AG04450 (cell line): ENCODE results near the genes GALNT10, LARP1 and MED7.

DNA sequence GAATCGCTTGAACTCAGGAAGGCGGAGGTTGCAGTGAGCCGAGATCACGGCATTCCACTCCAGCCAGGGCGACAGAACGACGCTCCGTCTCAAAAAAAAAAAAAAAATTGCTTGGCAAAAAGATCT lies 1.9 kb upstream of the G3BP1 start:
- CAGE, long polyA plus RNA: no peak
- RRBS: no CpG with 5 or more reads among the region's 8 CpGs

DNA sequence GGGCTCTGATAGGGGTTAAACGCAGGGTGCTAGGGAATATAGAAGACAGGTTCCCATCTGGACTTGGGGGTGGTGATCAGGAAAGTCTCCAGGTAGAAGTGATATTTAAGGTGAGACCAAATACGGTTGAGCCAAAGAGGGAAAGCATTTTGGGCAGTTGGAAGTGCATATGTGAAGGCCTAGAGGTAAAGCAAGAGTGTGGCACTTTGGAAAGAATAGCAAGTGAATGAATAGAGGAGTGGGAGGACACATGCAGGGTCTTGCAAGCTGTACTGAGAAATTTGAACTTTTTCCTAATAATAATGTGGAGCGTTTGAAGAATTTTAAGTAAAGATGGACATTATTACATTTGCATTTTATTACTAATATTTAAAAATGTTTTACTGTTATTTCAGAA lies 59.4 kb downstream of the GLRA1 start:
- CAGE, long polyA plus RNA: no peak
- RRBS: no CpG with 5 or more reads among the region's 3 CpGs

GRCh38 chr5:153516309-153517001 lies 26.0 kb downstream of the GRIA1 start:
- CAGE, long polyA plus RNA: no peak
- RRBS: no CpG with 5 or more reads among the region's 6 CpGs

GRCh38 chr5:153740038-153740384 lies 249.5 kb downstream of the GRIA1 start:
- CAGE, long polyA plus RNA: no peak
- RRBS: no CpG with 5 or more reads among the region's 2 CpGs

DNA sequence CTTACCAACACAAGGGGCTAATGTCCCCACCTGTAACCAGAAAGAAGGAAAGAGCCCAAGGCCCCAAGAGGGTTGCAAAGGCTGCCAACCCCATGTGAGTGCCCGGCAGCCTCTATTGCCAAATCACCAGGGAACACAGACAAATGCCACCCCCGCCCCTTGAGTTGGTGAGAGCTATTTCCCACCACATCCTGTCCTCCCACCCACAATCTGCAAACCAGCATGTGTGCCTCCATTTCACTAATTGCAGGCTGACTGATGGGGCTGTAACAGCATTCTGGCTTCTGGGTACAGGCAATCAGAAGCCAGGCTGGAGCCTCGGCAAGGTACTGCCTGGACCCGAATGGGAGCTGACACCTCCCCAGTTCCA lies 78.2 kb downstream of the FAM114A2 start:
- CAGE, long polyA plus RNA: no peak
- RRBS: no CpG with 5 or more reads among the region's 4 CpGs

DNA sequence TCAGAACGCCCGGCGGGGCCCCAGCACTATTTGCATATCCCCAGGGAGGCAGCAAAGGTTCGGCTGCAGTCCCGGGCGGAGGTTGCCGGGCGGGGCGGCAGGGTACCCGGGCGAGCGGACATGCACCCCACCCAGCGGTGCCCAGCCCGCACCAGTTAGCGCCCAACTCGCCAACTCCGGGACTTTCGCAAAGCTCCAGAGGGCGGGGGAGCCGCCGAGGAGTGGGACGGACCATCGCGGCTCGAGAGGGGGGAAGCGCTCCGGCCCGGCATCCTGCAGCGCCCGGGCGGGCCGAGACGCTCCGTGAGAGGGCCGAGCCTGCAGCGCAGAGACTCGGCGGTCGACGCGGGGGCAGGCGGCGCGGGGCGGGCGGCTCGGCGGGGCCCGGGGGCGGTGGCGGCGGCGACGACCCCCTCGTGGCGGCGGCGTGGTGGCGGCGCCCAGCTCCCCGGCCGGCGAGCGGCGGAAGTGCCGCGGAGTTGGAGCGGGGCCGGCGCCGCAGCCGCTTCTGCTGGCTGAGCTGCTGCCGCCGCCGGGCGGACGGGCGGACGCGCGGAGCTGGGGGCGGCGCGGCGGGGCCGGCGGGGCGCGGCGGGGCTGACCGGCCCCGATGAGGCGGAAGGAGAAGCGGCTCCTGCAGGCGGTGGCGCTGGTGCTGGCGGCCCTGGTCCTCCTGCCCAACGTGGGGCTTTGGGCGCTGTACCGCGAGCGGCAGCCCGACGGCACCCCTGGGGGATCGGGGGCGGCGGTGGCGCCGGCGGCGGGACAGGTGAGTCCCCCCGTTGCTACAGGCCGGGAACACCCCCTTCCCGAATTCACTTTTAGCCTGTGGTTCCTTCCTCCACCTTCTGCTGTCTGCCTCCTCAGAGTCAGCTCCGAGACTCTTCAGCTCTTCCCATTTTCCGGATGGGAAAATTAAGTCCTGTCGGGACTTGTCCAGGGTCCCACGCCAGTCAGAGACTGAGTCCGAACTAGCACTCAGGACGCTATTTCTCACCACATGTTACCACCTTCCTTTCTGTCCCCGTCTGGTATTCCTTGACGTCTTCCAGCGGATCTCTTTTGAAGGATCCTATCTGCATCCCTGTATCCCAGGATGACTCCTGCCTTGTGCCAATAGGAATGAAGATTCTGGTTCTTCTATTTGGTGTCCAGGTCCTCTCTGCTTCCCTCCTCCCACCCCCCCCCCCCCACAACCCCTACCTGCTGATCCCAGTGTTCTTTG lies at the start of gene GALNT10:
TSS of gene GALNT10 (plus strand) at position 477 of the 1,225 bp plus-strand sequence.
- CAGE, long polyA plus RNA: start-site peak on the plus strand centred at position 494 of the sequence, 541 bp wide, 169 and 86 reads in 2 replicates
- RRBS: 2% methylated on average over 73 of the region's 123 CpGs

GRCh38 chr5:154352656-154353091 lies 93.1 kb upstream of the SAP30L start:
- CAGE, long polyA plus RNA: no peak
- RRBS: no CpG with 5 or more reads among the region's 7 CpGs

GRCh38 chr5:154373879-154374327 lies 71.9 kb upstream of the SAP30L start:
- CAGE, long polyA plus RNA: no peak
- RRBS: no CpG with 5 or more reads among the region's 6 CpGs

GRCh38 chr5:154648529-154649254 lies 106.5 kb upstream of the LARP1 start:
- CAGE, long polyA plus RNA: no peak
- RRBS: 98% methylated on average over 2 of the region's 22 CpGs

- CAGE, long polyA plus RNA: start-site peak on the plus strand at chr5:154755183-154755557, 118 and 49 reads in 2 replicates
- RRBS: 5% methylated on average over 24 of the region's 91 CpGs
Measured at GRCh38 chr5:154755273-154755990, at the start of gene LARP1. Gene LARP1, plus strand, starts transcription at chr5:154755377.

DNA sequence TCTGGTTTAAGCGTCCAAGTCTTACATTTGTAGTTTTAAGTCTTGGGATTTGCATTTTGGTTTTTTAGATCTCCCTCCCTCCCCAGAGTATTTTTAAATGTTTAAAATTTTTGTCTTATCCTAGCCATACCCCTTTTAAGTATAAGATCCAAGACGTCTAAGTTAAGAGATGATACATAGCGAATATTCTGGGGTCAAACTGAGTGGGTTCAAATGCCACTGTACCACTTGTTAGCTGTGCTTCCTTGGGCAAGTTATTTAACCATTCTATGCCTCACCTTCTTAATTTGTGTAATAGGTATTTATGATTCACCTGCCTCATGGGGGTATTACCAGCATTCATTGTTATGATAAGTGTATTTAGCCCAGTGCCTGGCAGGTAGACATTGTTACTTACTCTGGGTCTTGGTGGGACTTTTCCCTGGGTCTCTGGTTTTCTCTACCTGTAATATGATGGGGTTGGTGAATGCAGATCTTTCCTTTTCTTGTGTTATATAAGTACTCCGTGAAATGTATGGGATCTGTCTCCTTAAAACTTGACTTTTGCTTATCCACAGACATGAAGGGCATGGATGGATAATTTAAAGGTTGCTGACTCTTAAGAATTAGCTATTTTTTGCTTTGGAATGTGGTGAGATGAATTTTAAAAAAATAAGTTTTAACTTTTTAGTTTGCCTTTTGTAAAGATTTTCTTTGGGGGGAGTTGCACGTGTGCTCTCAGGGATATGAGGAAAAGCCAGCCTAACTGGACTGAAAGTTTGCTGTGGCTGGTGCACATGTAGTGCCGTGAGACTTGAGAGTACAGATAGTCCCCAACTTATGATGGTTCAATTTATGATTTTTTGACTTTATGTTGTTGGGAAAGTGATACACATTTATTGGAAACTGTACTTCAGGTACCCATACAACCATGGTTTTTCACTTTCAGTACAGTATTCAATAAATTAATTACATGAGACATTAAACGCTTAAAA lies 4.0 kb downstream of the LARP1 start:
- CAGE, long polyA plus RNA: no peak
- RRBS: no CpG with 5 or more reads among the region's 7 CpGs

GRCh38 chr5:154765505-154766087 lies 10.4 kb downstream of the LARP1 start:
- CAGE, long polyA plus RNA: no peak
- RRBS: no CpG with 5 or more reads among the region's 7 CpGs

GRCh38 chr5:154834823-154835607 lies 15.4 kb downstream of the FAXDC2 start:
- CAGE, long polyA plus RNA: no peak
- RRBS: no CpG with 5 or more reads among the region's 5 CpGs

GRCh38 chr5:154849632-154850162 lies 706 bp downstream of the FAXDC2 start:
- CAGE, long polyA plus RNA: no peak
- RRBS: no CpG with 5 or more reads among the region's 3 CpGs

DNA sequence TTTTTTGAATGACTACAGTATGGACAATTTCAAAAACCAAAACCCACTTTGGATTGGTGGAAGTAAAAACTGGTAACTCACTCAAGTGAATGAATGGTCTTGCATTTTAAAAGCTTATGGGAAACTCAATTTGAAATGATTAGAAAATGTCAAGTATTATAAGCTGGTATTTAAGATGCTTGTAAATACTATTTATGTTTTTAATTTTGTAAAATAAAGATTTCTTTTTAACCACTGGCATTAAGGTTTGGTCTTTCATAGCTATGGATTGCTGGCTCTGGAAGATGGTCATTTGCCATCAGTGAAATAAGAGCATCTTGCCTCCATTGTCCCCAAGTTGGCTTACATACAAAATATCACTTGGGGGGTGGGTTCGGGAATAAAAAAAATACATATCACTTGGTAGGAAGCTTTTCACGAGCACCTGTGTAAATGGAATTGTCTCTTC lies 18.1 kb downstream of the CNOT8 start:
- CAGE, long polyA plus RNA: no peak
- RRBS: no CpG with 5 or more reads among the region's 2 CpGs

- CAGE, long polyA plus RNA: no peak
- RRBS: no CpG with 5 or more reads among the region's 6 CpGs
Measured at GRCh38 chr5:156834915-156835353, 15.2 kb upstream of the PPP1R2B start.

- CAGE, long polyA plus RNA: no peak
- RRBS: 86% methylated on average over 2 of the region's 14 CpGs
Measured at GRCh38 chr5:156954216-156954740, 8.7 kb downstream of the TIMD4 start.

DNA sequence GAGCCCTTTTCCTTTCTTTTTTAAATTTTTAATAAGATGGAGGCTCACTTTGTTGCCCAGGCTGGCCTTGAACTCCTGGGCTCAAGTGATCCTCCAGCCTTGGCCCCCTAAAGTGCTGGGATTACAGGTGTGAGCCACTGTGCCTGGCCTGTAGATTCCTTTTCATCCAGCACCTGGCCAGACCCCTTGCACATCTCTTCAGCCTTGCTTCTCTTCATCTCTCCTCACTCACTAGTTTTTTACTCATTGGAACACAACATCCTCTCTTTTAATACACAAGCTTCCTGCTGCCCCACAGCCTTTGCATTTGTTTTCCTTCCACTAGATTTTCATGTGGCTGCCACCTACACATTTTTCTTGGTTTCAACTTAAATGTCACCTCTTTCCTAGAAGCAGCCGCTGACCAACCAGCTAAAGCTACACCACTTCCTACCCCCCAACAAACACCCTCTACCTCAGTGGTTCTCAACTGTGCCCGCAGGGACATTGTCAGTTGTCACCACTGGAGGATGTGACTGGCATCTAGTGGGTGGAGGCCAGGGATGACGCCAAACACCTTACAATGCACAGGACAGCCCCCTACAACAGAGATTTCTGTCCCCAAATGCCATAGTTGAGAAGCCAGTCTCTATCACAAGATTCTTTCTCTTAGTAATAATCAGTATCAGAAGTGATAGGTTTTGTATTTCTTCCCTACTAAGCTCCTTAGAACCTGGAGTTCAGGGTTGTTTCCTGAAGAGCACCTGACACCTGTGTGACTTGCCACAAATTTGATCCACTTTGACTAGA lies 33.7 kb downstream of the HAVCR1 start:
- CAGE, long polyA plus RNA: no peak
- RRBS: no CpG with 5 or more reads among the region's 3 CpGs

GRCh38 chr5:157142135-157143177 lies at the start of gene MED7:
Gene MED7, minus strand, starts transcription at chr5:157142865.
- CAGE, long polyA plus RNA: start-site peak on the minus strand at chr5:157142827-157142877, 508 and 443 reads in 2 replicates
- RRBS: 2% methylated on average over 9 of the region's 49 CpGs

DNA sequence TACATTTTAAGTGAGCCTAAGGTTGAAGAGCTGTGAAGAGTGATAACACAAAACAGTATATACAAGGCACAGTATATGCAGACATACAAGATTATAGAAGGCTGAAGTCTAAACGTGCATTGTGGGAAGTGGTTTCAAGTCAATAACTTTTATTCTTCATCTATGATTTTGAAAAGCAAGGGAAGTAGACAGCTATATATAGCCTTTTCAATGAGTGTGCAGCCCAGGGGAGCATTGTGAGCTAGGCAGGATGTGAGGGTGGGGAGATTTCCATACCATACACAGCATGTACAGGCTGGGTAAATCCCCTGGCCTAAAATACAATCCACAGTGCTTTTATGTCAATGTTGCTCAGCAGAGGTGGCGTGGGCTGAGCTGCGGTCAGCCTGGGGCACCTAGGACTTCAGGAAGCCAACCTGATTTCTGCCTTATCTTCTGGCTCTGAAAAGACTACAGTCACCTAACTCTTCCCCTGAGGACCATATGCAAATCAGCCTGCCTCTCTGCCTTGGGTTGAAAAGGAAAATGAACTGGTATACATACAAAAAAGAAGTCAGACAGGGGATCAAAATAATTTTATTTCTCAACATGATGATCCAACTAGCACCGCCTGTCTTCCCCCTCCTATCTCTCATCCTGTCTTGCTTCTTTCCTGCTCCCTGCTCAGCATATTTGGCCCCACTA lies 6.3 kb upstream of the GARIN3 start:
- CAGE, long polyA plus RNA: no peak
- RRBS: no CpG with 5 or more reads among the region's 4 CpGs